Cardiac septum (tissue), 1 donor: Measurements from ENCODE around the genes DENND2A, TMEM178B, DENND11 and OR9A4.

GRCh38 chr7:140604652-140604894 is 36.0 kb downstream of the DENND2A start:
- PRO-cap, result no peak

GRCh38 chr7:140640691-140641831 is at the start of gene DENND2A:
TSS of gene DENND2A (minus strand) at chr7:140640813.
- PRO-cap, result bidirectional peak, plus-strand start at chr7:140640941, minus-strand start at chr7:140640811; bidirectional peak, plus-strand start at chr7:140641259, minus-strand start at chr7:140641249; bidirectional peak, plus-strand start at chr7:140641440, minus-strand start at chr7:140641427

DNA sequence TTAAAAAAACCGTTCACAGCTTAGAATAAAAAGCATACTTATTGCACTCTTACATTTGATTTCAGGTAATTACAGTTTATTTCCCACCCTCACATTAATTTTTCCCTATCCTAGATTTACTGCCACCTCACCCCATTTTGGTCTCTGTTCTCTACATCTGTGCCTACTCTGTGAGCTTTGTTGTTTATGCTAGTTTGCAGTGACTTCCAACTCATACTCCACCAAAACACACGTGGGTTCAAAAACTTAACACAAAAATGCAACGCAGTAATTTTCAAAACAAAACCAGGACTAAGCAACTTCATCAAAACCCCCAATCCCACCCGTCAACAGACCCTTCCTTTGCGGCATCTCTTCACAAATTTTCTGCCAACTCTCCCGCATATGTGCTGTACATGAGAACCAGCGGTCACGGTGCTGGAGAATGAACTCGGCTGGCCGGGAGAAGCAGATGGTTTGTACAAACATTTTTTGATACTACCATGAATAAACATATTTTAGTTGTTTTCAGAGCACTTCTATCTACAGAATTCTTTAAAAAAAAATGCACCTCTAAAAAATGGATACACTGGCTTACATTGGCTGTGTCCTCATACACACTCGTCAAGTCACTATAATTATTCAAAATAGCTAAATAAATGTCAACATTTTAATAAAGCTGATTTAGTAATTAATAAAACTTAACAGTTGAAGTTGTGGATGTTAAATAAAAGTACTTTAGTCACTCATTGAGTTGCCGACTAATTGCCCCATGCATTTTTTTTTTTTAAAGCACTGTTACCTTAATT is 24.2 kb downstream of the NDUFB2 start:
- PRO-cap, result no peak

GRCh38 chr7:141071863-141072307 is 2.0 kb upstream of the TMEM178B start:
- PRO-cap, result no peak

GRCh38 chr7:141073800-141075035 is at the start of gene TMEM178B:
TSS of gene TMEM178B (plus strand) at chr7:141074064.
- PRO-cap, result no peak

- PRO-cap, result no peak
Observed at GRCh38 chr7:141511131-141512465, 39.6 kb upstream of the AGK start.

GRCh38 chr7:141535303-141535888 is 15.8 kb upstream of the AGK start:
- PRO-cap, result unidirectional peak, minus-strand start at chr7:141535535

- PRO-cap, result no peak
Observed at GRCh38 chr7:141585729-141586204, 34.6 kb downstream of the AGK start.

DNA sequence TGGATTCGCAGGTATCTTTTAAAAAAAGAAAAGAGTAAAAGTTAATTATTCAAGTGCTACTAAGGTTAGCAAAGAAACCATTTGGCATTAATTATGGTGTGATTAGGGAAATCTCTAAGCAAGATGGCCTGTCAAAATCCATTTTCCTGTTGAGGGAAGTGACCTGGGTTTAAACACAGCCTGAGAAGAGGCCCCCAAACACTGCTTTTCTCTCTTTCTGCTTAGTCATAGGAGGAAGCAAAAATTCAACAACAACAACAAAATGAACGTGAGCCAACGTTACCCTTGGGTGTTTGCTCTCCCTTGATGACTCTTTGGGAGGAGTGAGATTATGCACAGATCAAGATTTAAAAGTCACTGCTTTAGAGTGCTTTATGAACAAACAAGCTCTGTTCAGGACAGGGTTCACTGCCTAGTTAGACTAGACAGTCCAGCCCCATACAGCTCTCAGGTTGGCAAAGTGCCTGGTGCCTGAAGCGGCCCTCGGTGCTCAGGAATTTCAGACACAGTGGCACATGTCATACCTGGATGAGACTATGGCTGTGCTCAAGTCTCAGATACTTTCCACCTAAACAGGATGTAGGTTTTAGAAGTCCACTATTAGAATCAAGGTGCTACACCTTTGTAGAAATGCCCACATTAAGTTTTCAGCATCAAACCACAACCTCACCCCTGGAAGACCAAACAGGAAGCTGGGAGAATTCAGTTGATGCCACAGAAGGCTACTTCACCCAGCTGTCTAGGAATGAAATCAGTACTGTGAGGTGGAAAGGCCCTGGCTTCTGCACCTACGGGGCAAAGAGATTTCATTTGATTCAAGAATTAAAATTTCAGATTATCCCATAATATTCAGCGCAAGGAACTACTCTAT is 38.8 kb downstream of the DENND11 start:
- PRO-cap, result no peak

- PRO-cap, result no peak
Observed at GRCh38 chr7:141696315-141697058, 5.5 kb downstream of the DENND11 start.

- PRO-cap, result bidirectional peak, plus-strand start at chr7:141702251, minus-strand start at chr7:141702157
Observed at GRCh38 chr7:141702015-141702769, at the start of gene DENND11. TSS of gene DENND11 (minus strand) at chr7:141702166.

GRCh38 chr7:141760575-141761772 is 2.9 kb upstream of the TAS2R3 start:
- PRO-cap, result no peak

GRCh38 chr7:141916149-141916472 is at the start of gene OR9A4:
TSS of gene OR9A4 (plus strand) at chr7:141916399.
- PRO-cap, result no peak

DNA sequence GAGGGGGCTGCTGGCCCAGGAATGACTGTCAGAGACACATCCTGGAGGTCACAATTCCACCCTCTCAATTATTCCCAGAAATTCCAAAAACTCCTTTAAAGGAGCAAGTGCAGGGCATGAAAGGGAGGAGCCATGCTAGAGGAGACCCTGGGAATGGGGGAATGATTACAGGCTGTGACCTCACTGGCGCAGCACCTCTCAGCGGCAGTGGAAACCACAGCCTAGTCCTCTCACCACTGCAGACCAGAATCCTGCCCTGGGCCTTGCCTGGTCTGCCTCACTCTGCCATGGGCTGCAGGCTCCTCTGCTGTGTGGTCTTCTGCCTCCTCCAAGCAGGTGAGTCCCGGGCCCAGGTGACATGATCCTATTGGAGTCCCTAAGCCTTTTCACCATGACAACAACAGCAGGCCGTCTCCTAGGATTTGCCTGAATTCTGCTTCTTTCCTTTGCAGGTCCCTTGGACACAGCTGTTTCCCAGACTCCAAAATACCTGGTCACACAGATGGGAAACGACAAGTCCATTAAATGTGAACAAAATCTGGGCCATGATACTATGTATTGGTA is 50.5 kb upstream of the PRSS58 start:
- PRO-cap, result no peak

DNA sequence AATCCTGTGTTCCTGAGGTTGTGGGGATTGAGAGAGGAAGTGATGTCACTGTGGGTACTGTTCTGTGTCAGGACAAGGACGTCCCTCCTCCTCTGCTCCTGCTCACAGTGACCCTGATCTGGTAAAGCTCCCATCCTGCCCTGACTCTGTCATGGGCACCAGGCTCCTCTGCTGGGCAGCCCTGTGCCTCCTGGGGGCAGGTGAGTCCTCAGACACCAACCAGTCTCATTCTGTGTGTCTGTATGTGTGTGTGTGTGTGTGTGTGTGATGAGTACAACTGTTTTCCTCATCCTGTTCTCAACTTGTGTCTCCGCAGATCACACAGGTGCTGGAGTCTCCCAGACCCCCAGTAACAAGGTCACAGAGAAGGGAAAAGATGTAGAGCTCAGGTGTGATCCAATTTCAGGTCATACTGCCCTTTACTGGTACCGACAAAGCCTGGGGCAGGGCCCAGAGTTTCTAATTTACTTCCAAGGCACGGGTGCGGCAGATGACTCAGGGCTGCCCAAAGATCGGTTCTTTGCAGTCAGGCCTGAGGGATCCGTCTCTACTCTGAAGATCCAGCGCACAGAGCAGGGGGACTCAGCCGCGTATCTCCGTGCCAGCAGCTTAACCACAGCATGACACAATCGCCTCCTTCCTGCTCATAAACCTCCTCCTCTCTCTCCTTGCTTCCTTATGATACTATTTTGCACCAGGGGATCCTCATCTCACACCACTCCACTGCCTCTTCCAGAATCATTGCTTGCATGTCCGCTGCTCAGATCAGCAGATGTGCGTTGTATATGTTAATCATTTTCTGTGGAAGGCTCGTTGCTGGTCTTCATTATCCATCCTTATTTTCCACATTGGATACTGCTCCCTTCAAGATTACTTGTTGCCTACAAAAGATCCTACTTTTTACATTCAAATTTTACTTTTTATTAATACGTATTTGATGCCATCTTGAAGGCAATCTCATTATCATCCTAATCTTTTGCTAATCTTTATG is 126.7 kb upstream of the PRSS58 start:
- PRO-cap, result no peak

GRCh38 chr7:142463551-142463904 is 205.7 kb upstream of the PRSS58 start:
- PRO-cap, result no peak

- PRO-cap, result no peak
Observed at GRCh38 chr7:142615389-142615905, 133.8 kb upstream of the PRSS1 start.

- PRO-cap, result no peak
Observed at GRCh38 chr7:142645736-142646331, 103.4 kb upstream of the PRSS1 start.

- PRO-cap, result no peak
Observed at GRCh38 chr7:142670469-142670838, 78.8 kb upstream of the PRSS1 start.

DNA sequence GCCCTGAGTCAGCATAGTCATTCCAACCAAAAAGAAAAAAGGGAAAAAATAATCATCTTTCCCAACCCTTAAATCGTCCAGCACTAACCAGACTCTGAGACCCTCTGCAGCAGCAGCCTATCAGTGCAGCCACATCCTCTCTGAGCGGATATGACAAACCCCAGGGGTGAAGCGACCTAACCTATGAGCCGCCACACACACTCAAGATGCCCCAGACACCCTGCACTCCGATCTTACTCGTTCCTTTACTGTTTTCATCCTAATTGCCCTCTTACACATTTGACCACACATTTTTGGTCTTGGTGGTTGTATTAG is 37.6 kb upstream of the PRSS1 start:
- PRO-cap, result no peak